Uterus (tissue), 7 donors: Measurements from ENCODE around the gene PARP6.

DNA sequence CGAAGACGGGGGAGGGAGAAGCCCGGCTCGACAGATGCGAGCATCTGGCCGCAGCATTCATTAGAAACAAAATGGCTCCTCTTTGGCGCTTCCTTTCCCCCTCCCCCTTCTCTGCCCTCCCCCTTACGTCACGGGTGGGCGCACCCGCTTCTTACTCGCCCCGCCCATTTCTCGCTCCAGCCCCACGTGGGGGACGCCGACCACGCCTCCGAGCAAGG lies 1.7 kb upstream of the TLE3 start:
- PRO-cap, 4 experiments = peak in 4 of 4 experiments; most common minus-strand start position 65 of the sequence (in 4)
- RAMPAGE, long total RNA, 2 experiments = no peak in any of the 2 experiments
- RRBS = 0% methylated on average over 3 of the region's 19 CpGs

GRCh38 chr15:70154313-70154741 lies 56.6 kb upstream of the TLE3 start:
- PRO-cap, 4 experiments = no peak in any of the 4 experiments
- RAMPAGE, long total RNA, 2 experiments = no peak in any of the 2 experiments
- RRBS = 13% methylated on average over 3 of the region's 15 CpGs

GRCh38 chr15:70494569-70495165 lies 268.7 kb downstream of the UACA start:
- PRO-cap, 4 experiments = no peak in any of the 4 experiments
- RAMPAGE, long total RNA, 2 experiments = no peak in any of the 2 experiments
- RRBS = no CpG with 5 or more reads among the region's 7 CpGs

DNA sequence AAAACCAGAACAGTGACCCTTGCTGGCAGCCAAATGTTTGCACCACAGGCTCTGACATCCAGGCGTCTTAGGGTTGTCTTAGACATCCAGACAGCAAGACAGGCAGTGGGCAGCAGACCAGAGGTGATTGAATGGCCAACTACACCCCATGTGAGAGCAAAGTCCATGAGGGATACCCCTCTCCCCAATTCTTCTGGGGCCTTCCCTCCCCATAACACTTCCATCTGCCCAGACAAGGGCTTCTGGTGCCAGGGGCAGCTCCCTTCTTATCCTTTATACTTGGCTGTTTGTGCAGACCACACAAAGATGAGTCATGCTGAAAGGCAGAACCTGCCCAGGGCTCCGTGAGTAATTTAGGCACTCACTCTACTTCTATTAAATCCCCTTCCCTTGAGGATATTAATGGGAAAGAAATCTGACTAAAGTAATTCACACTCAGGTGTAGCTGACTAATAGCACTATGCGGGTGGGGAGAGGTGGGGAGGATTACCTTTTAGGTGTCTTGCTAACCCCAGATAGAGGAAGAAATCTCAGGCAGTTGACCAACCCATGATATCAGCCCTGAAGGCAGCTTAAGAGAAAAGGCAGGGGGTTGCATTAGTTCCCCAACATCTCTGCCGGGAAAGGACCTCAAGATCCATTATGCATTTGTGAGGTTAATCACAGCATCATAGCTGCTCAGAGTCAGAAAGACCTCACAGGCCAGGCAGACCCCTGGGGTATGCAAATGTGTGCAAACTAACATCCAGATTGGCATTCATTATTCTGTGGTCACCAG lies 257.8 kb downstream of the UACA start:
- PRO-cap, 4 experiments = no peak in any of the 4 experiments
- RAMPAGE, long total RNA, 2 experiments = no peak in any of the 2 experiments
- RRBS = no CpG with 5 or more reads among the region's 4 CpGs

GRCh38 chr15:70535610-70536061 lies 227.7 kb downstream of the UACA start:
- PRO-cap, 4 experiments = no peak in any of the 4 experiments
- RAMPAGE, long total RNA, 2 experiments = no peak in any of the 2 experiments
- RRBS = no CpG with 5 or more reads among the region's 5 CpGs

DNA sequence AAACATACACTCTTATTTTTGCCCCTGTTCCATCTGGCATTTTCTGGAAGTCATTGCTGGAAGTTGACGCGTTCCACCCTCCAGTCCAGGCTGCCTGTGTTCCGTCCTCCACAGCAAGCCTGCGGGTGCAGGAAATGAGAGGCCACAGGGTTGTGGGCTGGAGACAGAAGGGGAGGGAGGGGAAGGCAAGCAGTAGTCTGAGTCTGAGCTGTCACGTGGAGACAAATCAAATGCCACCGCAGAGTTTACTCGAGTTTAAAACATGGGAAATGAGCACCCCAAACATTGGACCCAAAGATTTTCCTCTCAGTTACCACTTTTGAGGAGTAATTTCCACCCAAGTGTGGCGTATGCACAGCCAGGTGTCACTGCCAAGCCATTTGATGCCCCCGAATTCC lies 204.1 kb downstream of the UACA start:
- PRO-cap, 4 experiments = no peak in any of the 4 experiments
- RAMPAGE, long total RNA, 2 experiments = no peak in any of the 2 experiments
- RRBS = no CpG with 5 or more reads among the region's 9 CpGs

- PRO-cap, 4 experiments = no peak in any of the 4 experiments
- RAMPAGE, long total RNA, 2 experiments = no peak in any of the 2 experiments
- RRBS = no CpG with 5 or more reads among the region's 7 CpGs
Measured at GRCh38 chr15:70710489-70711090, 52.8 kb downstream of the UACA start.

DNA sequence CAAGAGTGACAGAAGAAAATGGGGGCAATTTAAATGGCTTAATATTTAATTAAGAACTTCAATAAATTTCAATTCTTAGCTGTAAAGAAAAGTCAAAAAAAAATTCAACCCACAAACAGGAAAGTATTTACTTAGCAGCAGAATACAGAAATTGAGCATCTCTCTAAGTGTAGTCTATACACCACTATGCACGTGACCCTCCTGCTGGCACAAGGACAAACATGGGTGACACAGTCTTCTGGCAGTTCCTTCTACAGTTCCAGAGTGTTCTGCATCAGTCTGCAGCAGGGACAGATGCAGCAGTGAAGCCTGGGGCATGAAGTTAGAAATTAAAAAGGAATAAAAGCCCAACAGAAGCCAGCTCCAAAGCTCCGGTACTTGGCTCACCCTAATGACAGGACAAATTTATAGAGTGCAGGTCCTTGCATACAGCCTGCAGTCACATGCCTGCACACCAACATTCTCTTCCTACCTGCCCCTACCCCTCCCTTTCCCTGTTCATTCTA lies 15.2 kb downstream of the UACA start:
- PRO-cap, 4 experiments = peak in 1 of 4 experiments; most common plus-strand start position 277 of the sequence (in 1)
- RAMPAGE, long total RNA, 2 experiments = no peak in any of the 2 experiments
- RRBS = no CpG with 5 or more reads among the region's 2 CpGs

GRCh38 chr15:70858986-70859328 lies 5.0 kb upstream of the LARP6 start:
- PRO-cap, 4 experiments = no peak in any of the 4 experiments
- RAMPAGE, long total RNA, 2 experiments = no peak in any of the 2 experiments
- RRBS = no CpG with 5 or more reads among the region's 2 CpGs

DNA sequence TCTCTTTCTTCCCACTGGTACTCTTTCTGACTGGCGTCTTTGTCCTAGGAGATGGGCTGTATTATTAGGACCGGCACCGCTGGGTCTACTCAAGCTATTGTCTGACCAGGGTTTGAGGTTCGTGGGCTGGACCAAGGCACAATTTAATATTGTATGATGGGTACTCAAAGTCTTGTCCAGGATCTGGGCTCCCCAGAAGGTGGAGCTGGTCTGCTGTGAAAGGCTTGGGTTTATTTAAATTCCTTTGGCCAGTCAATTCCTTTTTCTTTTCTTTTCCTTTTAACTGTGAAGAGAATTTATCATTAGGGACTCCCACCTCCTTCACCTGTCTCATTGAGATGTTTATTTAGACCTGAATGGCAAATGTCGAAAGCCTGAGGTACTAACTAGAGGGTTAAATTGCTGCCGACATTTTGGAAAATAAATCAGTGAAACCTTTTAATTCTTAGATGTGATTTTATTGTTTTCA lies 371 bp downstream of the LRRC49 start:
- PRO-cap, 4 experiments = no peak in any of the 4 experiments
- RAMPAGE, long total RNA, 2 experiments = no peak in any of the 2 experiments
- RRBS = 0% methylated on average over 1 of the region's 6 CpGs

DNA sequence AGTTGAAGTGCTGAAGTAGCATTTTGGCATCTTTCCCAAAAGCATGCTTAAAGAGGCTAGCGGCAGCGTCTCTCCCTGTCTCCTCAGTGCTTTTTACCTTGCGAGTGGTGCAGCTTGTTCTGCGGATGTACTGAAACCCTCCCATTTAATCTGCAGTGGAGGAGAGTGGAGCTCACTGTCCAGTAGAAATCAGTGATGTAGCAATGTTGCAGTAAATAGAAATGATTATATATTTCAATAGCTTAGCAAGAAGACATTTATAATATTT lies 43.8 kb downstream of the LRRC49 start:
- PRO-cap, 4 experiments = no peak in any of the 4 experiments
- RAMPAGE, long total RNA, 2 experiments = no peak in any of the 2 experiments
- RRBS = no CpG with 5 or more reads among the region's 4 CpGs

DNA sequence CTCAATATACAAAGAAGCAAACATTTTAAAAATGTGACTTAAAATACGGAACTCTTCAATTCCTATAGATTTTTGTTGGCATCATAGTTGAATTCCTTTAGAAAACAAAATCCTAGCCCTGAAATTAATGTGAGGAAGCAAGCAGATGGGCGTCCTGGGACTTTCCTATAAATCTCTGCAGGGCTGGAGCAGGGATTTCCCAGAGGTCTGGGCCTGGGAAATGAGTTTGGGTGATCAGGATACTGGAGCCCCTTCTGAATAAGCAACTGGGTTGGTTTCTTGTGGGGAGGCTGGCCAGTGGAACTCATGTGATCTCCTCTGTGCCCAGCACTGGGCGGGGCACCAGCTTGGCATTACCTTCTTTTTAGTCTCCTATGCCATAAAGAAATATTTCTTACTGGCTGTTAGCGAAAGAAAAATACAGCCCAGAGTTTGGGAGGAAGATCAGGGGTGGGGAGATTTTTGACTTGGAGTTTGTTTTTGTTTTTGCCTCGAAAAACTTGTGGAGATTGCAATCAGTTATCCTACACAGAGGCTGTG lies 1.7 kb downstream of the THSD4 start:
- PRO-cap, 4 experiments = peak in 2 of 4 experiments; most common plus-strand start position 330 of the sequence (in 1); most common minus-strand start position 256 of the sequence (in 2)
- RAMPAGE, long total RNA, 2 experiments = no peak in any of the 2 experiments
- RRBS = no CpG with 5 or more reads among the region's 5 CpGs

GRCh38 chr15:71135626-71135909 lies 20.3 kb downstream of the THSD4 start:
- PRO-cap, 4 experiments = no peak in any of the 4 experiments
- RAMPAGE, long total RNA, 2 experiments = no peak in any of the 2 experiments
- RRBS = no CpG with 5 or more reads among the region's 2 CpGs

GRCh38 chr15:71146635-71147196 lies 31.4 kb downstream of the THSD4 start:
- PRO-cap, 4 experiments = no peak in any of the 4 experiments
- RAMPAGE, long total RNA, 2 experiments = no peak in any of the 2 experiments
- RRBS = no CpG with 5 or more reads among the region's 4 CpGs

- PRO-cap, 4 experiments = no peak in any of the 4 experiments
- RAMPAGE, long total RNA, 2 experiments = no peak in any of the 2 experiments
- RRBS = no CpG with 5 or more reads among the region's 1 CpG
Measured at GRCh38 chr15:71273784-71274200, 158.5 kb downstream of the THSD4 start.

DNA sequence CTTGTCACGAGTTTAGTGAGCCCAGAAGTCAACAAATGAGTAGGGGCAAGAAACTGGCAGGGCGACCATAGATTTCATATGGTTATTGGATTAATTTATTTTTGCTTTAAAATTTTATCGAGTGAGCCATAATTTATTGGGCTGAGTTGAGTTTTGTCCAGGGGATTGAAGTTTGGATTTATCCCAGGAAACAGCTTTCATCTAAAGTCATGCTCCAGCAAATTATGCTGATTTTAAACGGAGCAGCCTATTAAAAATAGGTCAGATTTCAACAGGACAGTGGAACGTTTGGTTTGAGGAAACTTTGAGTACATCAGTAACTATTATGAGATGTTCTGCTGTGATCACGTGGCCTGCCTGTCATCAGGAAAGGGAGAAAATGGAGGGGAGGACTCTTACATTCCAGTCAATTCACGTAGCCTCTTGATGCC lies 163.5 kb downstream of the THSD4 start:
- PRO-cap, 4 experiments = peak in 2 of 4 experiments; most common plus-strand start position 328 of the sequence (in 1); most common minus-strand start position 290 of the sequence (in 1)
- RAMPAGE, long total RNA, 2 experiments = no peak in any of the 2 experiments
- RRBS = no CpG with 5 or more reads among the region's 7 CpGs

DNA sequence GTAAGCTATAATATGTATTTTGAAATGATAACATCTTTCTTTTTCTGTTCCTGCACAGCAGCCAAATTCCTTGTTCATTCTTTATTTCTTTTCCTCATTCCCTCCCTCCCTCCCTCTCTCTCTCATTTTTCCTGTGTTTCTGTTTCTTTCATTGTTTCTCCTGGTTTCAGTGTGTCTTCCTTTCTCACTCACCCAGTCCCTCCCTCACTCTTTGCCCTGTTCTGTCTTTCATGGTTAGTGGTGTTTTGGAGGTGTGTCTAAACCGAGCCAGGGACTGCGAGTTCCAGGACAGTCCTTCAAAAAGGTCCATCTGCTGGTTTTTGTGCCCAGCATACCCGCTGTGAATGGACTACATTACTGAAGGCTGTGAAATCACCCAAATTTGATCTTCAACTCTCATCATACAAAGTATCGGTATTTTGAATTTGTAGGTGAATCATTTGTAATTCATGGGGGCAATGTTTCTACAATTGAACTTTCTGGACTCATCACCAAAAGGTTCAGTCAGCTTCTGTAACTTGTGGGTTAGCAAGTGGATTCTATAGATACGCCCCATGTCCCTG lies 165.3 kb downstream of the THSD4 start:
- PRO-cap, 4 experiments = no peak in any of the 4 experiments
- RAMPAGE, long total RNA, 2 experiments = no peak in any of the 2 experiments
- RRBS = no CpG with 5 or more reads among the region's 5 CpGs

GRCh38 chr15:71501713-71502079 lies 308.7 kb upstream of the NR2E3 start:
- PRO-cap, 4 experiments = no peak in any of the 4 experiments
- RAMPAGE, long total RNA, 2 experiments = no peak in any of the 2 experiments

- PRO-cap, 4 experiments = no peak in any of the 4 experiments
- RAMPAGE, long total RNA, 2 experiments = no peak in any of the 2 experiments
- RRBS = no CpG with 5 or more reads among the region's 1 CpG
Measured at GRCh38 chr15:71732503-71732756, 77.9 kb upstream of the NR2E3 start.

DNA sequence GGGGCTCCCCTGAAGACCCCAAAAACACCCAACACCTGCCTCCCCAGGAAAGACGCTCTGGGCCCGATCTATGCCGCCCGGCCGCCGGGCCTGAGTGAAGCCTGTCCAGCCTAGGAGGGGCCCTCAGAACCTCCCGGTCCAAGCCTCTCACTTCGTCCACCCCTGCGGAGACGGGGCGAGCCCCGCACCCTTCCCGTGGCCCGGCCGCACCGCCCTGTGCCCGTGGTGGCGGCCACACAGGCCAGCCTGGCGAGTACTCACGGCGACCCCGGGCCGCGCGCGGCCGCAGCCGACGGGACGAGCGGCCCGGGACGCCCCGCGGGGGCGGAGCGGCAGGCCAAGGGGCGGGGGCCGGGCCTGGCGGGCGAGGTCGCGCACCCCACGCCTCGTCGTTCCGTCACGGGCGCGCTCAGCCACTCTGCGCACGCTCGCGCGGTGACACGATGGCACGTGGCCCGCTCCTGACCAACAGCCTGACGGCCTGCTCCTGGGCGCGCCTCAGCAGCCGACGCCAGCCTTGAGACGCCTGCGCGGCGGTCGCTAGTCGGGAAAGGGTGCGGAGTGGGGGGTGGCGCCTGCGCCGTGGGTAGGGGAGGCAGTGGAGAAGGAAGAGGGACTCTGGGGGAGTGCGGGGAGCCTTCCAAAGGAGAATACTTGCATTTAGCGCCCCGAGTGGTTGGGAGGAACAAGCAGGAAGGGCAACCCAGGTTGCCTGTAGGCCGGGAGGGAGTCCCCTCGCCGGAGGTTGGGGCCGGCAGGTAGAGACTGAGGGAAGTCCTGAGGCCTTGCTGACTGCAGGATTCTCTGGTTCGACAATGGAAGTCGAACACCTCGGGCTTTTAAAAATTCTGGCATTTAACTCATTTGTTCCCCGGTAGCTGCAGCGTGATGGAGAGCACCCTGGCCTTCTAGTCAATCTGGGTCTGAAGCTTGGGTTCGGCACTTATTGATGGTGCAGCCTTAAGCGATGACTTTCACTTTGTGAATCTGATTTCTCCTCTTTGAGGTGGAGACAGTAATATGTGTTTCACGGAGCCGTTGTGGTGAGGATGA lies at the start of gene PARP6:
Gene PARP6, minus strand, starts transcription at position 313 of the 1,053 bp plus-strand sequence.
- PRO-cap, 4 experiments = peak in 4 of 4 experiments; most common plus-strand start position 520 of the sequence (in 2); most common minus-strand start position 401 of the sequence (in 2)
- RAMPAGE, long total RNA, 2 experiments = no peak in any of the 2 experiments
- RRBS = 4% methylated on average over 40 of the region's 89 CpGs